T47D (cell line): ENCODE results near the genes MAP2, BARD1 and FN1.

- RRBS = no CpG with 5 or more reads among the region's 15 CpGs
These were observed 122.4 kb upstream of the MAP2 start for GRCh38 chr2:209301390-209301984.

GRCh38 chr2:209423534-209424608 lies at the start of gene MAP2:
Gene MAP2 (plus strand): TSS chr2:209424047.
- RRBS = 2% methylated on average over 18 of the region's 83 CpGs

DNA sequence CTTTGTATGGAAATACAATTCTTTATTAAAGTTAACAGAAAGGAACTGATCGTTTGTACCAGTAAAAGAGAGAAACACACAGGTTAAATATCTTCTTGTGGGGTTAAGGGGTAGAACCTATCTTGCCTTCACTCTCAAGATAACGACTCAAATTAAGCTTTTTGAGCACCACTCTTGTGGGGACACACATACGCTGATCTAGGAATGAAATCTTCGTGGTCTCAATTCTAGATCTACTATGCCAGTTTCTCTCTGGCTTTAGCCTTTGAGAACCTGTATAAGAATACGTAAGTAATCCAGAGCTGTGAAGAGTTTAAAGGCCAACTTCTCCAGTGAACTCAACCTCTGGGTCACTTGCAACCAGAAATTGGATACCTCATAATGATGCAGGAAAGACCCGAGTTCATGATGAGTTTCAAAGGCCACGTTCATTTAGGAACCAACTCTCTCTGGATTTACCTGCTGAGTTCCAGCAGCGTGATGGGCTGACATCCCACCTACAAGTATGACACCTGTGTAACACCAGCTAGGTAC lies 38.7 kb upstream of the UNC80 start:
- RRBS = no CpG with 5 or more reads among the region's 8 CpGs

DNA sequence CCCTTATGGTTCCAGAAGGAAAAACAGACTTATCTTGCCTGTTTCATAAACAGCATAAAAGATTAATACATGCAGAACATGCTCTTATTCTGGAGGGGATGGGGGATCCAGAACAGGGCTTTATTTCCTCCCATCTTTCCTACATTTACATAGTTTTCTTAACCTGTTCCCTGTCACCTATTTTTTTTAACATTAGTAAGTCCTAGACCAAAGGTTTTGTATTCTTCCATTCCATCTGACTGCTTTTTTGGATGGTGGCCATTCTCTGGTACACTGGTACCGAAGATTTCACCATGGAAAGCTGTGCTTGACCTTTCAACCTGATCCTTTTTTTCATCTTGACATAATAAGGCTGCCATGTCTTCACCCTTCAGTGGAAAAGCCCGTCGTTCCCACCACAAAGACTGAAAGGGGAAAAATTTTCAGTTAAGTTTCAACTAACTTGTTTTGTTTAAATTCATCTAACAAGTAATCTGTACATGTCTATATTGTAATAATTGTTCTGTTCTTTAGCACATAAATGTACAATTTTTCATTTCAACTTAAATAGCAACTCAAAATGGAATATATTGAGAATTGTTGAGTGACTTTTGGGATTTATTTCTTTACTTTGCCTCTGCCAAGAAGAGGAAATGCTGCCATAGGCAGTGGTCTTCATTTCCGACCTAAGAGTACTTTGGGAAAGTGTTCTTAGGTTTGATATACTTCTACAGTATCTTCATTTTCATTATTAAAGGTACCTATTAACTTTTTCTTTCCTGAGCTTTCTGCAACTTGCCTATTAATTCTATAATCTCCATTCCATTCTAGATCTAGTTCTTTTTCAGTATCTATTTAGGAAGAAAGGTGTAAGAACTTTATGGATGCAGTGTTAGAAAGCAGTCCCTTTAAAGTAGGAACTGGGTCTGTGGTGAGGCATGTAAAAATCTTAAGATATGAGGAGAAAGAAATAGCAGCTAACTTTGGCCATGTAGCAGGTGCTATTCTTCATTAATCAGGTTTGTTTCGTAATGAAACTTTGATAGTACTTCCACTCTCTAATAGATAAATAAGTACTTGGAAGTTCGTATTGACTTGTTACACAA lies 20.7 kb downstream of the RPE start:
- RRBS = no CpG with 5 or more reads among the region's 6 CpGs

DNA sequence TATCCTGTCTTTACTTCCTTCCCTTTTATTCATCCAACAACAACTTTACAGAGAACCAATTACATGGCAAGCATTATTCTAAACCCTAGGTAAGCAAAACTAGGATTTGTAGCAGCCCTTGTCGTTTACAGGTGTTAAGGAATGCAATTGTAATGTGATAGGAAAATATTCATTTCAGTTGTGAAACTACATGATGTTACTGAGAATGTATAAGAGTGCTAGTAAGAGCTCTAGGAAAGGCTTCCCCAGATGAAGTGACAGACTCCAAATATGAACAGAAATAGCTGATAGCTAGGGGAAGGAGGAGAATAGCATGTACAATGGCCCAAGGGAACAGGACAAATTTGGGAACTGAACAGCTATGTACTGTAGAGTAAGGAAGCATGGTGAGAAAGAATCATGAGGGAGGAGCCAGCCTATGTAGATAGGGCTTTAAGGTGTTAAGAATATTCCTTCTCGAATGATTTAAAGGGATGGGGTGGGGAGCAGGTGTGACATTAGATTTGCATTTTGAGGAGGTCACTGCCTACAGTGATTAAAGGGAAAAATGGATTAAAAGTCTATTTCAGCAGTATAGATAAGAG lies 31.7 kb downstream of the RPE start:
- RRBS = no CpG with 5 or more reads among the region's 2 CpGs

- RRBS = no CpG with 5 or more reads among the region's 2 CpGs
These were observed 1.4 kb downstream of the KANSL1L start for GRCh38 chr2:210169763-210170191.

DNA sequence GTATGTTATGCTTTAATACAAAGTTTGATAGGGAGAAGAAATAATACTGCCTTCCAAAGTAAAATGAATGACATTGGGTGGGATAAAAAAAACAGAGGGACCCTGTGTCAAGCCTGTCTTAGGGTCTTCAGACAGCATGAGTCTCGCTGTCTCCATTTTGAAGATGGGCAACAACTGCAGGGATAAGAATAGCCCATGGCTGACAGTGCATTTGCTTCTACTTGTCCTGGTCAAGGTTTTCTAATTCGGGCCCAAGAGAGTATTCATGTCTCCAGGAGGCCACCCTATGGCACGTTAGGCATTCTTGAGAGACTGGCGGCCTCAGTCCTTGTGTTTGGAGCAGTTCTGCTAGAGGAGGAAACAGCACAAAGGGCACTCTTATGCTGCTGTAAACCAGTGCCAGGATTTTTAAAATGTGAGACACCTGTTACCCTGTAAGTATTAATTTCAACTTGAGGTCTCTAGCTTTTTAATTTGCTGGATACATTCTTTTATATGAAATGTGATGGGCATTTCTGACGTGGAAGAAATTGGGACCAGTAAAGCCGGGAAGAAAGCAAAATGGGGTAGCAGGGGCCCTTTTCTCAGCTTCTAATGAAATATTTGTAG lies 9.5 kb upstream of the MYL1 start:
- RRBS = no CpG with 5 or more reads among the region's 6 CpGs

GRCh38 chr2:210541176-210541879 lies 15.1 kb upstream of the CPS1 start:
- RRBS = no CpG with 5 or more reads among the region's 3 CpGs

DNA sequence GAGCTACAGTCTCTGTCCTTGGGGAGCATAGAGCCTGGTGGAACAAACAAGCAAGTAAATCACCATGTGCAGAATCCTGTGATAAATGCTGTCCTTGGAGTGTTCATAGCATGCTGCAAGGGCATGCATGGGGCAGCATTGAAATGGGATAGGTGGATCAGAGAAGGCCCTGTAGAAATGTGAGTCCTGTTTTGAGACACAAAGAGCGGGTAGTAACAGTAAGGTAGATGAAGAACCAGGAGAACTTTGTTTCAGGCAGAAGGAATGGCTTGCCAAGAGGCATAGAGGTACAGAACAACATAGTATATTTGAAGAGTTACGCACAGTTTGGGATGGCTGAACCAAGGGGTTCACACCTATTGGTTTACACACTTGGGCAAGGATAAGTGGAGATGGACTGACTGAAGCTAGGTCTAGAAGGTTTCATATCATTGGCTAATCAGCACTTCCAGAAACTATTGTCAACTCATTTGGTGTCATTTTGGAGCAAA lies 27.0 kb downstream of the CPS1 start:
- RRBS = no CpG with 5 or more reads among the region's 2 CpGs

GRCh38 chr2:210585758-210586979 lies 29.8 kb downstream of the CPS1 start:
- RRBS = no CpG with 5 or more reads among the region's 8 CpGs

GRCh38 chr2:212237751-212238218 lies 300.8 kb downstream of the ERBB4 start:
- RRBS = no CpG with 5 or more reads among the region's 8 CpGs

DNA sequence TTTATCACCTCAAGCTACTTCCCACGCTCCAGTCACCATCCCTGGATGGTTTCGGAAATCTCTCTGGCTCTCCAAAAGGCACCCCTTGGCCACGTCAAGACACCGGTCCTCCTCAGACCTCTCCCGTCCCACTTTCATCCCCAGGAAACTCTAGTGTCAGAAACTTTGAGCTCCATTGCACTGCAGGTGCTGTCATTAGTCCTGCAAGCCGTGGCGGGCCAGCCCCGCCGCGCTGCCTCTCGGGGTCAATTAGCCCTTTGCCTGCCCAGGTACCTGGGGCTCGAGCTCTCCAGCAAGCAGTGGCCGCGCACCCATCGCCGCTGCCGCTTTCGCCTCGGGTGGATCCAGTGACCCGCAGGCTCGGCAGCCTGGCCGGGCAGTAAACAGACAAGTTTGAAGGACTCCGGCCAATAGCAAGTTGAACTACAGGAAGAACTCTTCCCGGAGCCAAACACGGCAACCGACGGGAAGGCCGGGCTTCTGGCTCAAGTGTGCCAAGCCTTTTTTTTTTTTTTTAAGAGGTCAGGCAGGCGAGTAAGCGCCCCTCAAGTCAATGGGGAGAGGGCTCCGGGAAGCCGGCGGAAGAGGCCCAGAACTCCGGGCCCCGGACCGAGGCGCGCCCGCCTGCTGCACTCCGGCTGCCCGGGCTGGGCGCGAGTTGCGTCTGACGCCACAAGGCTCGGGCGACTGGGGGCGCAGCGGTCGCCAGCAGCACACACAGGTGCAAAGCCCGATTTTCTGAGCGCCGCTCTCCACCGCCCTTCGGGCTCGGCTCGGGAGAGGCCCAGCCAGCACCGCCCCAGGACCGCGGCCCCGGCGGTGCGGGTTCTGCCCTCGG lies 1.1 kb downstream of the ERBB4 start:
- RRBS = 2% methylated on average over 16 of the region's 64 CpGs

GRCh38 chr2:213122632-213123203 lies 28.7 kb downstream of the IKZF2 start:
- RRBS = no CpG with 5 or more reads among the region's 5 CpGs

- RRBS = 2% methylated on average over 25 of the region's 113 CpGs
These were observed at the start of gene BARD1 for GRCh38 chr2:214809329-214810431. Gene BARD1 (minus strand): TSS chr2:214809683.

DNA sequence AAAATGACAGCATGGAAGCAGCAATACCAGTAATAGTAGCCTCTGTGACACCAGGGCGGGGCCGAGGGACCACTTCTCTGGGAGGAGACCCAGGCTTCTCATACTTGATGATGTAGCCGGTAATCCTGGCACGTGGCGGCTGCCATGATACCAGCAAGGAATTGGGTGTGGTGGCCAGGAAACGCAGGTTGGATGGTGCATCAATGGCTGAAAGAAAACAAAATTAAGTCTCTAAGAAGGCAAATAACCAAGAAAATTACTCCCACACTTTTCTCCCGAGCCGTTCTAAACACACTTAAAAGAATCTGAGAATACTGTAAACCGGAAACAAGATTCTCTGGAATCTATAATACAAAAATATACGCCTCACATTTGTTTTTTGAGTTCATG lies 60.7 kb downstream of the FN1 start:
- RRBS = no CpG with 5 or more reads among the region's 10 CpGs

GRCh38 chr2:215388083-215388616 lies 47.7 kb downstream of the FN1 start:
- RRBS = no CpG with 5 or more reads among the region's 6 CpGs

DNA sequence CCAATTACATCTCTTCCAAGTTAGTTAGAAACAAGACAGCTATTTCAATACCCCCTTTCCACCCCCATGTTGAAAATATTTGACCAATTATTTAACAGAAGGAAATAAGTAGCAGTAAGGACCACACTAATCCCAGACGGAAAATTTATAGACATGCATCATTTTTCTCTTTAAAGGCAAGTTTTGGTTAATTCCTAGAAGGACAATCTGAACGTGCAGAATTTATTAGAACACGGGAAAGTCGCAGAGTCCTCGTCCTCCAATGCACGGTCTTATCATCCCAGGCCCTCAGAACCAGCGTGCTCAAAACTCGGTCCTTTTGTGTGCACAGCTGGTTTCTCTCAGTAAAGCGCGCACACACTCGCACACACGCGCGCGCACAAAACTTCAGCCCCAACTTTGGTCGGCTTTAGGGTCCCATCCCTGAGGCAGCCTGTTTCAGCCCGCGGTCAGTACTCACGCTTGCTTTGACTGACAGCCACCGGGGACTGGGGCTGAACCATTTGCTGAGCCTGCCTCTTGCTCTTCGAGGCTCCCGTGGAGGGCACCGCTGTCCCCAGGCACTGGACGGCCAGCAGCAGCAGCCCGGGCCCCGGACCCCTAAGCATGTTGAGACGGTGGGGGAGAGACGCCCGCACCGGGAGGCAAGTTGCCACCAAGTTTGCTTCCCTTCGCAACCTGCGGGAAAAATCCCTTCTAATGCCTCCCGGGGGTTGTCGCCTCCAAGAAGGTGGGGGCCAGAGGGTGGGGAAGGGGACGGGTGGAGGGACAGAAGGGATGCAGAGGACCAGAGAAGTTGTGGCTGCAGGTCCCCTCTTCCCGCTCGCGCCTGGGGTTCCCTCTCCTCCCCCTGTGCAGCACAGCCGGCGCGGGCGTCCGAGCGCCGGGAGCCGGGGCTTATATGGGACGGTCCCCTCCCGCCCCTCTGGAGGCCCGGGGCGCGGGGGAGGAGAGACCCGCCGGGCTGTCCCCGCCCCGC lies at the start of gene FN1:
Gene FN1, minus strand, starts transcription at position 874 of the 979 bp plus-strand sequence.
- RRBS = 2% methylated on average over 12 of the region's 55 CpGs

DNA sequence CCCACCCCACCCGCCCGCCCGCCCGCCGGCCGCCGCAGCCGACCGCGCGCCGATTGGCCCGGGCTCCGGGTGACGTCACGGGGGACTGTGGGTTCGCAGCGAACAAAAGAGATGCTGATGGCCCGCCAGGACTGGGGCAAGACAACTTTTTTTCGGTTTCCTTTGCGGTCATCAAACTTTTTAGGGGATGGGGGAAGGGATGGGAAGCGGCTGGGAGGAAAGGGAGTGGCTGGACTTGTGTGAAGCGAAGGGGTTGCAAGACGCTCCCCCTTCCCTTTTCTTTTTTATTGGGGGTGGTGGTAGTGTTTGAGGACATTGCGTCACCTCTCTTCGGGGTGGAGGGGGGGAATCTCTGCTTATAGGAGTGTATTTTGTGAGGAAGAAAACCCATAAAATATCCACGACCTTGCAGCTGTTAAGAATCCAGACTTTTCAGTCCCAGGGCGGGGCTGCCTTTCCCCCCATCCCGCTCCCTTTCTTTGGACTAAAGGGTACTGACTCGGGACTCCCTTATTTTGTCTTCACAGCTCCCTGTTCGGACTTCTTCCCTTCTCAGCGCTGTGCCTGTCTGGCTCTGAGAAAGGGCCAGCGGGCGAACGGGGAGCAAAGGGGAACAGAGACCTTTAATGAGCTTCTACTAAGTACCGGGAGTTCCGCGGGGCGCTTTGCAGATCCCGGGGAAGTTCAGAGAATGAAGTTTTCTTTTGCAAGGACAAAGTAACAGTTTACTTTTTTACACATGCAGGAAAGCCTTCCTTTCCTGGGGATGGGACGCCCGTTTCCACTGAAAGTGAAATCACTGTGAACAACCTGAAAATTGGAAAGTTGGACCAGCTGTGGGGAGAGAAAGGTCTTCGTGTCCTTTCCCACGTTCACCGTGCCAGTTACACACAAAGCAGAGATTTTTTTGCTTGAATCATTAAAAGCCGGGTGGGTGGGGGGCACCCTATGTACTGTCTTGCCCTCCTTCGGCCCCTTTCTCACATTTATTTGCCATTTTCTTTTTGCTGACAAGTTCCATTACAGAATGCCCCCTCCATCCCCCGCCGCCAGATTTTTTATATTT lies 639 bp upstream of the FN1 start:
- RRBS = 0% methylated on average over 2 of the region's 49 CpGs